ENCODE measurements around the genes TLCD1 and MYO18A.

- CAGE, long polyA plus RNA = no peak
- RRBS = no CpG with 5 or more reads among the region's 85 CpGs
Measured at GRCh38 chr17:28725470-28726473, at the start of gene TLCD1. TSS of gene TLCD1 (minus strand) at chr17:28726233.

DNA sequence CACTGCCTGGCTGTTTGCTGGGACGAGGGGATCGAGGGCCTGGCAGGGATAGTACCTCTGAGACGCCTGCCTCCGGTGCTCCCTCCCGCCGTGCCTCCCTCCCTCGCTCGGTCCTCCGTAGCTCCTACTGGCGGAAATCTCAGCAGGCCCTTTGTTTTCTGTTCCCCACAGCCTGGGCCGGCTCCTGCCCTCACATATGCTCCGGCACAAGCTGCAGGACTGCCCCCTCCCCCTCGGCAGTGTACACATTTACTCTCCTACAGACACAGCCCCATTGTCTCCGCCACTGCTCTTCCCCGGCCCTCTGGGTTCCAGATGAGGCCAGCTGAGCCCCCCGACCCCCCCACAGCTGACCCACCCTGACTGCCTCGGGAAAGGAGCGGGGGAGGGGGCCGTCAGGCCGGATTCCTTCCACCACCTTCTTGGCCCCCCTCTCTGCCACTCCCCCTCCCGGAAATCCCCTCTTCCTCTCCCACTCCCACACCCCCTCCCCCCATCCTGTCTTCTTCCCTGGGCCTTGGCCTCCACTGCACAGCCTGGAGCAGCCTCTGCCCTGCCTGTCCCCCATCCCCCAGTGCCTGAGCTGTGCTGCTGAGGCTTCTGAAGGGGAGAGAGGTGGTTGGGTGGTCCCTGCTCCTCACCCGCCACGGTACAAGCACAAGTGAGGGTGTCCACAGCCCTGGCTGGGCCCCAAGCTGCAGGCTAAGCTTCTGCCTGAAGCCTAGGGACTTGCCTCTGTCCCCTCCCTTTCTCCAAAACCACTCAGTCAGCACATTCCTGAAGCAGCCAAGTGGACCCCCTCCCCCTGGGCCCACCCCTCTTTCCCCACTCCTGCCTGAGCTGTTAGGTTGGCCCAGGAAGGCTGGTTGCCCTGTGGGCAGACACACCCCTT is 1.6 kb downstream of the TRAF4 start:
- CAGE, long polyA plus RNA = no peak
- RRBS = under 1% methylated on average over 5 of the region's 23 CpGs

- CAGE, long polyA plus RNA = no peak
- RRBS = no CpG with 5 or more reads among the region's 11 CpGs
Measured at GRCh38 chr17:28865149-28866309, 10.7 kb downstream of the ERAL1 start.

GRCh38 chr17:28878566-28879300 is 18.8 kb downstream of the FLOT2 start:
- CAGE, long polyA plus RNA = no peak
- RRBS = no CpG with 5 or more reads among the region's 5 CpGs

DNA sequence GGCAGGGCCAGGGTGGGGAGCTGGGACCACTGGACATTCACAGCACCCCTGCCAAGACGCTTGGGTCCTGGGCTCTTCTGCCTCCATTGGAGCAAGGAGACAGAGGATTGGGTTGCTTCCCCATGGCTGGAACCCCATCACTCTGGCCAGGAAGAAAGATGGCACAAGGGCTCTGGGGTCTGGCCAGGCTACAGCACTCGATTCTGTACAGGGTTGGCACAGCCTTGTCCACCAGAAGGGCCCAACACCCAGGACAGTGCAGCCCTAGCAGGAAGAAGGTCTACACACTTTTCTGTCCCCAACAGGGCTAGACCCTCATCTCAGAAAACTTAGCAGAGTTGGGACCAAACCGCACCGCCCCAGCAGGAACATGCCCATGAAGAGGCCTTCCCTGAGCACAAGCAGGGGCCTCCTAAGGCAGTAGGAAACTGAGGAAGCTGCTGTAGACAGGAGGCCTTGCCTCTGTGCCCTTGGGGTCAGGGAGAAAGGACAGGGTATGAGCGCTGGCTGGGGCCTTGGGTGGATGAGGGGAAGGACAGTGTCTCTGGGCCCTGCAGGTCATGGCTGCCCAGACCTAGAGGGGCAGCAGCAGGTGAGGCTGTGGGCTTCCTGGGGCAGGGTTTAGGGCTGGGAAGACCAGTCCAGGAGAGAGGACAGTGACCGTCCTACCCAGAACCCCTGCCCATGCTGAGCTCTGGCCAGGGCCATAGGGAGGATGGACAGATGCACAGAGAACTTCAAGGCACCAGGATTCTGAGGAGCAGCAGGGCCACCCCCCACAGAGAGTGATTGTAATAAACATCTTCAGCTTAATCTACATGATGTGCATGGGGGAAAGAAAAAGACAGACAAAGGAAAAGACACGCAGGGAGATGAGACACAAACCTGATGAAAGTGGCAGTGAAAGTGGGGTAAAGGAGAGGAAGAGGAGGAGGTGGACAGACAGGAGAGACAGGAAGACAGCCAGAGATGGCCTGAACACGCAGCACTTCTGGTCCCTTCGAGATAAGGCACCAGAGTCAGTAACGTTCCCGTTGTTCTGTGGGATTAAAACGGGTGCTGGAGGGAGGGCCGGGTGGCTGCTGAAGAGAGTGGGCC is 17.7 kb downstream of the FLOT2 start:
- CAGE, long polyA plus RNA = no peak
- RRBS = no CpG with 5 or more reads among the region's 13 CpGs

- CAGE, long polyA plus RNA = no peak
- RRBS = no CpG with 5 or more reads among the region's 7 CpGs
Measured at GRCh38 chr17:28906683-28907346, 3.9 kb upstream of the DHRS13 start.

GRCh38 chr17:28912447-28913375 is 9.8 kb upstream of the DHRS13 start:
- CAGE, long polyA plus RNA = no peak
- RRBS = 100% methylated on average over 2 of the region's 24 CpGs

DNA sequence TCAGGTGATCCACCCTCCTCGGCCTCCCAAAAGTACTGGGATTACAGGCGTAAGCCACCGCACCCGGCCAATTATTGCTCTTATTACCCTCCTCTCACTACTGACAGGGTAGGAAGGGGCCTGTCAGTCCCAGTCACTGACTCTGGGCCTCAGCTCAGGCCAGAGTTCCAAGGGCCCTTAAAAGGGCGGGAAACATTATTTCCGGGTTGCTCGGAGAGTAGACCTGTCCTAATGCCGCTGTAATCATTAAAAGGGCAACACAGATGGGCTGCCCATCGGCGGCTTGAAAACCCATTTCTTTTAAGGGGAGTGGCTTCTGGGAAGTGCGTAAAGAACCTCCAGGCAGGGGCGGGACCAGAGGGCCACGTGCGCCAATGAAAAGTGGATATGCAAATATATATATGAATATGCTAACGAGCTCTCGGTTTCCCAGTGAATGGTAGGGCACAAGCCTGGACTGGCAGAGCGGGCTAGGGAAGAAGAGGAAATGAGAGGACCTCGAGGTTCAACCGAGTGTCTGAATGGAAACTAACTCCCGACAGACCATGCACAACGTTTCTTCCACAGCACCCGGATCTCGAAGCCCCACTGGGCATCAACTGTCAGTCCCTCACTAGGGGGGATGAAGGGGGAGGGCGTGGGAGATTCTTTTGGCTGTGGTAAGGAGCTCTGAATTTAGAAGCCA is 26.7 kb downstream of the PIPOX start:
- CAGE, long polyA plus RNA = no peak
- RRBS = no CpG with 5 or more reads among the region's 24 CpGs

GRCh38 chr17:29086906-29087532 is 44.1 kb downstream of the PIPOX start:
- CAGE, long polyA plus RNA = no peak
- RRBS = 94% methylated on average over 2 of the region's 18 CpGs

- CAGE, long polyA plus RNA = no peak
- RRBS = no CpG with 5 or more reads among the region's 14 CpGs
Measured at GRCh38 chr17:29094544-29095269, 51.8 kb downstream of the PIPOX start.

DNA sequence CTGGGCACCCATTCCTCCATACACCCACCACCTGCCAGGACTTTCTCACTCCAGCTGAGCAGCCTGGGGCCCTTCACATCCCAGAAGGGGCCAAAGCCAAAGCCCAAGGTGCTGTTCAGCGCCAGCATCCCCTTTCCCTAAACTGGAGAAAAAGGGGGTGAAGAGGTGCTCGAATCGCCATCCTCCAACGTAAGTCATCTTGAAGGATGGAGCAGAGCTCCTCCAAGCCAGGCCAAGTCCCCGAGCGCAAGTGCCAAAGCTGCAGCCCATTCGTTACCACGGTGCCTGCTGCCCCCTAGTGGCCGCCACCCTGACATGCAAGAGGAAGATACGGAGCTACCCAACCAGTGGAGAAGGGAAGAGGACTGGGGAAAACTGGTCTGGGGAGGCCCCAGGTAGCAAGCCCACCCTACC is 63.2 kb downstream of the MYO18A start:
- CAGE, long polyA plus RNA = no peak
- RRBS = no CpG with 5 or more reads among the region's 10 CpGs

- CAGE, long polyA plus RNA = no peak
- RRBS = 75% methylated on average over 2 of the region's 14 CpGs
Measured at GRCh38 chr17:29139013-29139776, 41.0 kb downstream of the MYO18A start.

DNA sequence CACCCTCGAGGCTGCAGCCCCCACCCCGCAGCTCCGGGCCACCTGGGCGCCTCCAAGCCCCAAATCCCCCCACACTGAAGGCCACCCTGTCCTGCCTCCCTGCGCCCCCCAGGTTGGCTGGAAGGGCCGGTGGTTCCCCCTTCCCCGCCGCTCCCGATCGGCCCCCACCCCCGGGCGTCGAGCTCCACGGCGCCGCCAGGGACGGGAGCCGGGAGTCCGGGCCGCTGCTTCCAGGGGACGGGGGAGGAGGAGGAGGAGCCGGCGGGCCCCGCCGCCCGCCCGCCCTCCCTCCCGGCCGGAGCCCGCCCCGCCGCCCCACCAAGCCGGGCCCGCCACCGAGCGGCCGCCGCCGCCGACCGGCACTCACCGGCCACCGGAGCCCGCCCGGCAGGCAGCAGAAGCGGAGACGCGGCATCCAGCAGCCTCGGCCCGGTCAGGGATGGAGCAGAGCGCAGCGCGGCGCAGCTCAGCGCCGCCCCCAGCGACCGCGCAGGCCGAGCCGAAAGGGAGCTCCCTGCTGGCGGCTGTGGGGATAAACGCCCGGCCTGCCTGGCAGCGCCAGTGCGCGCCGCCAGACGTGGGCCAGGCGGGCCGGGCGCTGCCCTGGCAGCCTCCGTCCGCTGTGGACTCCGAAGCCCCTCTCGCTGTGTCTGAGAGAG is at the start of gene MYO18A:
TSS of gene MYO18A (minus strand) at position 453 of the 659 bp plus-strand sequence.
- CAGE, long polyA plus RNA = no peak
- RRBS = 2% methylated on average over 33 of the region's 76 CpGs

DNA sequence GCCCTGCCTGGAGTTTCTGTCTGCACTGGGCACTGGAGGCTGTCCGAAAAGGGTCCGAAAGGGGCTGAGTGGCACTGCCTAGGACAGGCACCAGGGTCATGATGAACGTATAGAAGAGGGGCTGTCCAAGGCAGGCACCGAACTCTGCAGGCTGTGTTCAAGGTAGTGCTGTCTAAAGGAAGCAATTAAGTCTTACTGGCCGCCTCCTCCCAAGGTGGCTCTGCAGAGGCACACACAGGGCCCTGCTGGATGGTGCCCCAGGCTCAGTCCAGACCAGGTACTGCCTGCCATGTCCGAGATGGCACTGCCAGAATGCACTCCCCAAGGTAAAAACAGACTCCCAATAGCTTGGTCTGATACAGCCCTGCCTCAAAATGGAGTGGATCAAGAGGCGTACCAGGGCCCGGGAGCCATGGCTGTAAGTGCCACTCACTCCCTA is 426 bp upstream of the MYO18A start:
- CAGE, long polyA plus RNA = no peak
- RRBS = no CpG with 5 or more reads among the region's 8 CpGs

DNA sequence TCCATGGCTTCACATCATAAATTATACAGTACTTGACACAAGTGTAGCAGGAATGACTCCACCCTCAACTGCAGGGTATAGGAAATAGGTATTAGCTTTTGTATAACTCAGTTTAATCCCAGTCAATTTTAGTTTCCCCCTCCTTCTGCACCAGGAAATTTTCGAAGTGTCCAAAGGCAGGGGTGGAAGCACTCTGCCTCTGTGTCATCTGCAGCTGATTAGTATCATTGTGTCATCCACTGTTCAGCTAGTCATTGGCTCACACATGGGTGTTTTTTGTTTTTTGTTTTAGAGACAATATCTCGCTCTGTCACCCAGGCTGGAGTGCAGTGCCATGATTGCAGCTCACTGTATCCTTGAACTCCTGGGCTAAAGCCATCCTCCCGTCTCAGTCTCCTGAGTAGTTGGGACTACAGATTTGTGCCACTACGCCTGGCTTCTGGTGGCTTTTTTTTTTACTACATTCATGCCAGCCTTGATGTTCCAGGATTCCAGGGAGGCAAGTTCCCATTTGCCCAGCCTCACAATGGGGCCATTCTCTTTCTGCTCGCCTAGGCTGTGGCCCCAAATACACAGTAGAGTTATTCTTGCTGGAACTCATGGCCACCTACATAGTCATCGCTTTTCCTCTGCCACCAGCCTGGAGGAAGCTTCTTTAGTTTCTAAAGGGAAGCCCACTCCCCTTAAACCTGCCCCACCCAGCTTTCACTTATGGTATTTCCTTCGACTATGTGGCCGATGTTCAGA is 32.5 kb upstream of the MYO18A start:
- CAGE, long polyA plus RNA = no peak
- RRBS = no CpG with 5 or more reads among the region's 8 CpGs

GRCh38 chr17:29240801-29241678 is 5.6 kb upstream of the CRYBA1 start:
- CAGE, long polyA plus RNA = no peak
- RRBS = no CpG with 5 or more reads among the region's 5 CpGs

DNA sequence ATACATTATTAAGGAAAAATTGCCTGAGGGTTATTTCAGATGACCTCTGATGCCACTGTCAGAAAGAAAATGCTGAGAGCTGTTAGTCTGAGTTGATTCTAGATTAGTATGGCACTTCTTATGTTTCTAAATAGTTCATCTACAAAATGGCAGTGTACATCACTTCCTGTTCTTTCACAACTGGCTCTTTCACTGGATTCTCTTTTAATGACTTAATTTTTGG is 3.2 kb downstream of the TAOK1 start:
- CAGE, long polyA plus RNA = no peak

- CAGE, long polyA plus RNA = no peak
- RRBS = no CpG with 5 or more reads among the region's 7 CpGs
Measured at GRCh38 chr17:29429817-29430683, 39.9 kb downstream of the TAOK1 start.

DNA sequence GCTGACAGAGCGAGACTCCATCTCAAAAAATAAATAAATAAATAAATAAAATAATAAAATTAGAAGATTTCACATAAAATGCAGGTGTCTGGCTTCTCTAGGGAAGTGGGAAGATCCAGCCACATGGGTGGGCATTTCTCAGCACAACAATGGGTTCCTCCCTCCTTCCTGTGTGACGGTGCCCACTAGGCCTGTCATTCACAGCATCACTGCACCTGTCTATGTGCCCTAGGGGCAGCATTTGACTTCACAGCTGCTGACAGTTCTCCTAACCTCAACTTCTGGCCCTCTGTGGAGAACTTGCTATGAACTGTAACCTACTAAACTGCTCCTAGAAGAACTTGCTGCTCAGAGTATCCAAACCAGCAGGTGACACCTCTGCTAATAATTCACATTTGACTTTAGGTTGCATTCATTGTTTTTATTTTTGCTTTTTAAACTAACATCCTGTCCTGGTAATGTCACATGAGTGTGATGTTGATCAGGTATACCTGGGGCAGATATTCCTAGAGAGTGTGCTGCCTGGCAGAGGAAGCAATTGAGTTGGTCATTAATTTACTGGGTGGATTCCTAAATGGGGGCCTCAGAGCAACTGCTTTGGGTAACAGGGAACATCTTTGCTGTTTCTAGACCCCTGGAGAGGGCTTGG is 2.9 kb downstream of the ABHD15 start:
- CAGE, long polyA plus RNA = no peak
- RRBS = no CpG with 5 or more reads among the region's 2 CpGs

GRCh38 chr17:29567819-29568164 is 709 bp upstream of the TP53I13 start:
- CAGE, long polyA plus RNA = no peak
- RRBS = no CpG with 5 or more reads among the region's 30 CpGs